Keratinocyte (primary cell): ENCODE measurements around a stretch of chr17.

DNA sequence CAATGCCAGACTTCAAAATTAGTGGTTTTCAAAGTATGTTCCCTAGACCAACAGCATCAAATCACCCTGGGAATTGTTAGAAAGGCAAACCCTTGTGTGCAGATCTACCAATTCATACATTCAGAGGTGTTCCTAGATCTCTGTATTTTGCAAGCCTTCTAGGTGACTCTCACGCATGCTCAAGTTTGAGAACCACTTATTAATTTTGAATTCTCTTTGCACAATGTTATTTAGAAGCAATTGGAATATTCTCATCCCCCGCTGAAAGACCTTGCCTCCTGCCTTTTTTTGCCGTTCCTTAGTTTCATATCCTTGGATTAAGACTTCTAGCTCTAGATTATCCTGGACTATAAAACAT, 82.7 kb downstream of the PCTP start:
CAGE:
- cytosol, long polyA minus RNA = no peak
- cytosol, long polyA plus RNA = no peak
- long polyA plus RNA = no peak
- nucleus, long polyA minus RNA = no peak
- nucleus, long polyA plus RNA = no peak

CAGE:
- cytosol, long polyA minus RNA = no peak
- cytosol, long polyA plus RNA = no peak
- long polyA plus RNA = no peak
- nucleus, long polyA minus RNA = no peak
- nucleus, long polyA plus RNA = no peak
Observed at GRCh38 chr17:56153655-56153873, 289 bp downstream of the ANKFN1 start.

GRCh38 chr17:56431798-56432194, 161.7 kb upstream of the NOG start:
CAGE:
- cytosol, long polyA minus RNA = no peak
- cytosol, long polyA plus RNA = no peak
- long polyA plus RNA = no peak
- nucleus, long polyA minus RNA = no peak
- nucleus, long polyA plus RNA = no peak

DNA sequence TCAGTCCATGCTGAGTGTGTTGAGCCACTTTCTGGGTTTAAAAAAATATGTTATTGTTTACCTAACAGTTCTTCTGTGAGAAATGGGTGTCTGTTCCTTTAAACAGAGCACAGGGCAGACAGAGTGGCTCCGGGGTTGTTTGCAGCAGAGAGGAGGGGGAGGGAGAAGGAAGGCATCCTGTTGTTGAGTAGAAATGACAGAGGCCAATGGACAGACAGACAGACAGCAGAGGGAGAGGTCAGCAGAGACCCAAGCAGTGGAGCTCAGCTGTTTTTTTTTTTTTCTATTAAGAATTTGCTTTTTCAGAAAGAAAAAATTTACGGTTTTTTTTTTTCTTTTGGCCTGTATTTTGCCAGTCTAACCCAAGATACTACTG, 78.9 kb downstream of the C17orf67 start:
CAGE:
- cytosol, long polyA minus RNA = no peak
- cytosol, long polyA plus RNA = no peak
- long polyA plus RNA = no peak
- nucleus, long polyA minus RNA = no peak
- nucleus, long polyA plus RNA = no peak

CAGE:
- cytosol, long polyA minus RNA = no peak
- cytosol, long polyA plus RNA = no peak
- long polyA plus RNA = no peak
- nucleus, long polyA minus RNA = start-site peak on the plus strand at chr17:56861889-56861980, 14 reads
- nucleus, long polyA plus RNA = no peak
Observed at GRCh38 chr17:56861646-56862346, 27.8 kb downstream of the DGKE start.

DNA sequence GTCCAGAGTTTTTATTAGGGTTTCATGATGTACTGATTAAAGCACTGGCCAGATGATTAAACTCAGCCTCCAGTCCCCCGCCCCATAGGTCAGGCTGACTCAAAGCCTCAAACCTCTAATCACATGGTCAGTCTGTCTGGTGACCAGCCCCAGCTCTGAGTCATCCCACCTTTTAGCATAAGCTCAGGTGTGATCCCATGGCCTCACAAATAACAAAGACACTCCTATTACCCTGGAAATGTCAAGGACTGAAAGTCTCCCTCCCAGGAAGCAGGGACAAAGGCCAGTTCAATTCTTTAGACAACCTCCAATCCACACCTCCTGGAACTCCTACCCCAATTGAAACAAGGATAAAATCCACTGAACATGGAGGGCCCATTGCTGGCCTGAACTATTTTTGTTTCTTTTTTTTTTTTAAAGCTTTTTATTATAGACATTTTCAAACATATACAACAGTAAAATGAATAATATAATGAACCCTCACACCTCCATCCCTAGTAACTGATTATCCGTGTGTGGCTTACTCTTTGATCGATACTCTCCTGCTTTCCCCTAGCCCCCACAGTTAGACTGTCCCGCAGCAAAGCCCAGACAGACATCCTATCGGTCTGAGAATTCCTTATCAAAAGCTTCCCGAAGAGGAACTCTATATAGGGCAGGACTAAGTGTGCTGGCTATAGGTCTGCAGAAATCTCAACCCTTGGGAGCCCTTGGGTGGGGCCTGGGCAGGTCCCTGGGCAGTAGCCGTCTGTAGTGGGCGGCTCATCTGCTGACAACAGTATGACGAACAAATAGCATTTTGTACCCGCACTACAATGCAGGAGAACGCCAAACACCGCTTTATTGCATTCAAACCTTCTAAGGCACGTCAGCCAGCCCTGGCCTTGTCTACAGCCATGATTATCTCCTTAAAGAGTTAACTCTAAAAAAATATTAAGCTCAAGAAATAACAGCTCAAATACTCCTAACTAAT, 25.5 kb downstream of the TRIM25 start:
CAGE:
- cytosol, long polyA minus RNA = no peak
- cytosol, long polyA plus RNA = no peak
- long polyA plus RNA = no peak
- nucleus, long polyA minus RNA = no peak
- nucleus, long polyA plus RNA = no peak

DNA sequence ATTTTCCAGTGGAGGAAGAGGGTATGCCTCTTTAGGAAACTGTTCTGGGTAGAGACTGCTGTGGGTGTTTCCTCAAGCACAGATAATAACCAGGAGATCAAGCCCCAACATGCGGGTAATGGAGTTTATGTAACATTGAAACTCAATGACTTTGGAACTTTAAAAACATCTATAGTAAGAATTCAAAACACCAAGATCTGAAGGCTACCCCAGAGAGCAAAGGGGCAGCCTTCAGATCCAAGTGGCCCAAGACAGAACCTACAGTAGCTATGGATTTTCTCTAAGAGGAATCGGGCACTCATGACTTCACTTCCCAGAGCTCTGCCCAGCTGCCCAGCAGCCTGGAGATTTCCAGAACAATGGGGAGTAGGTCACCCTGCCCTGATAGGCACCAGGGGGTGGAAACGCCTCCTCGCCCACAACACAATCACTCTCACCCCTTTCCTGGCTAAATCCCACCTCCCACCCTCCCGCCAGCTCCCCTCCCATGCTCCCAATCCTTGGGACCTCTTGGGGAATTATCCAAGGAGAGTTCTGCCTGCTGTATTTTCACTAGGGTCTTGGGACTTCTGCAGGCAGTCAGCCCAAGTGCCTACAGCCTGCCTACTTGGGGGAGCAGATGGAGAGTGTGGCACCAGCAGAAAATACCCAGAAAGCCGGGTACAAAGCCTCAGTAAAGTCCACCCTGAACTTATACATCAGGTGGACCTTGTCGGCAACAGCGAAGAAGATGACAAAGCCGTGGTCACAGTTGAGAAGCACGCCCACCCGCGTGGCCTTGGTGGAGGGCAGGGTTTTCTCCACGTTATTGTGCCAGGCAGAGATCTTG, 22.5 kb downstream of the TRIM25 start:
CAGE:
- cytosol, long polyA minus RNA = no peak
- cytosol, long polyA plus RNA = no peak
- long polyA plus RNA = no peak
- nucleus, long polyA minus RNA = no peak
- nucleus, long polyA plus RNA = no peak

GRCh38 chr17:56906013-56906574, 7.8 kb downstream of the TRIM25 start:
CAGE:
- cytosol, long polyA minus RNA = no peak
- cytosol, long polyA plus RNA = no peak
- long polyA plus RNA = no peak
- nucleus, long polyA minus RNA = no peak
- nucleus, long polyA plus RNA = no peak

DNA sequence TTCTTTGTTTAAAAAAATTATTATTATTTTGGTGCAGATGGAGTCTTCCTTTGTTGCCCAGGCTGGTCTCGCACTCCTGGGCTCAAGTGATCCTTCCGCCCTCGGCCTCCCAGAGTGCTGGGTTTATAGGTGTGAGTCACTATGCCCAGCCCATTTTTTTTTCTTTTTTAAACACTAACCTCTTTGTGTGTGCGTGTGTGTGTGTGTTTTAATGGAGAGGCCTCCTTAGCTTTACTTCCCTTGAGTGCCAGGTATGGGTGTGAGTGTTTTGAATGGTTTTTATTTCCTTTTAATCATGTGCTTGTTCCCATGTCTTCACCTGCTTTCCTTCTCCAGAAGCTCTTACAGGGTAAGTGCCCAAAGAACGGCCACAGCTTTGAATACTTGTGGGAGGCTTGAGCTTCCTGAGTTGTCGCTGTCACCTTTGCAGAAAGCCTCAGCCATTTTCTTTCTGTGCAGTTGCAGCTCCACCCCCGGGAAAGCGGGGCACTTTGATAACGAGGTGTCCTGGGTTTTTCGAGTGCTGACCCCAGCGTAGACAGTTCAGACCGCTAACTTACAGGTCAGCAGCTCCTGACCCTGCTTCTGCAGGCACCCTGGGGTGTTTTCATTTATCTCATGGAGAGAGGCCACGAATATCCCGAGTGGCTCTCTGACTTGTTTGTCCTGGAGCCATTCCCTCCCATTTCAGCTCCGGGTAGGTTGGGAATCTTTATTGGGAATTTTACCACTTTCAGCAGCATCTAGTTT, 22.6 kb downstream of the AKAP1 start:
CAGE:
- cytosol, long polyA minus RNA = no peak
- cytosol, long polyA plus RNA = no peak
- long polyA plus RNA = no peak
- nucleus, long polyA minus RNA = no peak
- nucleus, long polyA plus RNA = no peak

DNA sequence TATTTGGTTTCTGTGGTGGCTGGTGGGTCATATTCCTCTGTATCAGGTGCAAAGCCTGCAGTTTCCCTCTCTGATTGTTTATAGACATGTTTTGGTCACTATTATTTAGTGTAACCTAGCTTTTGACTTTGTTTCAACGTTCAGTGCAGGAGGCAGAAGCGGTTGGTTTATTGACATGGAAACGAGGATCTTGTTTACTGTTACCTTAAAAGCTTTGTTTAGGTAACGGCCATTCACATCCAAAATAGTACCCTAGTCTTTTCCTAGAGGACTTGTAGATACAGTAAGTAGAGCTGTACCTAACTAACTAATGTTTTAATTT, 3.5 kb downstream of the MSI2 start:
CAGE:
- cytosol, long polyA minus RNA = no peak
- cytosol, long polyA plus RNA = no peak
- long polyA plus RNA = no peak
- nucleus, long polyA minus RNA = no peak
- nucleus, long polyA plus RNA = no peak

DNA sequence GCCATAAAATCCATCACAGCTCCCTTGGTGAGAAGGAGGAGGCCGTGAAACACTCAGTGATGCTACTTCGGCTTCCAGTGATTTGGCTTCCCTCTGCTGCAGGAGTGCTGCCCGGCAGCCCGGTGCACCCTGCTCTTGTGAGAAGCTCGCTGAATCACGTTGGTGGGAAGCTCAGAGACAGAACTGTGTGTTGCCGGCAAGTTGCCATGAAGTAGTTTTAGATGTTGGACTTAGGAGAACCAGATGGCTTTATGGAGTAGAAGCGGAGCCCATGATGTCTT, 33.3 kb downstream of the MSI2 start:
CAGE:
- cytosol, long polyA minus RNA = no peak
- cytosol, long polyA plus RNA = no peak
- long polyA plus RNA = no peak
- nucleus, long polyA minus RNA = no peak
- nucleus, long polyA plus RNA = no peak

GRCh38 chr17:57311806-57312319, 55.5 kb downstream of the MSI2 start:
CAGE:
- cytosol, long polyA minus RNA = no peak
- cytosol, long polyA plus RNA = no peak
- long polyA plus RNA = no peak
- nucleus, long polyA minus RNA = no peak
- nucleus, long polyA plus RNA = no peak

DNA sequence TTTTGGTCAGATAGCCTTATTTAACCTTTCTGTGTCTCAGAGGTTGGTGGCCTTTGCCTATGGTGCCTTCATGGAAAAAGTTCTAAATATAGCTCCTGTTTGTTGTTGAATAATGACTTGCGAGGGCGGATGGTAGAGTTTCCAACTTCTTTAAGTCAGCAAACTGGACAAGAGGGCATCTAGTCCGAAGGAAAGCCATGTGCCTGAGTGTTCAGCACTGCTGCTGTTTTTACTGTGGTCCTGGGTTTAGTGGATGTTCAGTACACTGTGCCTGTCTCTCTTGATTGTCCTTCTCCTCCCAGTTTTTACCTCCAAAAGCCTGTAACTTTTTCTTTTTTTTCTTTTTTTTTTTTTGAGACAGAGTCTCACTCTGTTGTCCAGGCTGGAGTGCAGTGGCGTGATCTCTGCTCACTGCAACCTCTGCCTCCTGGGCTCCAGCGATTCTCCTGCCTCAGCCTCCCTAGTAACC, 73.7 kb downstream of the MSI2 start:
CAGE:
- cytosol, long polyA minus RNA = no peak
- cytosol, long polyA plus RNA = no peak
- long polyA plus RNA = no peak
- nucleus, long polyA minus RNA = no peak
- nucleus, long polyA plus RNA = no peak

DNA sequence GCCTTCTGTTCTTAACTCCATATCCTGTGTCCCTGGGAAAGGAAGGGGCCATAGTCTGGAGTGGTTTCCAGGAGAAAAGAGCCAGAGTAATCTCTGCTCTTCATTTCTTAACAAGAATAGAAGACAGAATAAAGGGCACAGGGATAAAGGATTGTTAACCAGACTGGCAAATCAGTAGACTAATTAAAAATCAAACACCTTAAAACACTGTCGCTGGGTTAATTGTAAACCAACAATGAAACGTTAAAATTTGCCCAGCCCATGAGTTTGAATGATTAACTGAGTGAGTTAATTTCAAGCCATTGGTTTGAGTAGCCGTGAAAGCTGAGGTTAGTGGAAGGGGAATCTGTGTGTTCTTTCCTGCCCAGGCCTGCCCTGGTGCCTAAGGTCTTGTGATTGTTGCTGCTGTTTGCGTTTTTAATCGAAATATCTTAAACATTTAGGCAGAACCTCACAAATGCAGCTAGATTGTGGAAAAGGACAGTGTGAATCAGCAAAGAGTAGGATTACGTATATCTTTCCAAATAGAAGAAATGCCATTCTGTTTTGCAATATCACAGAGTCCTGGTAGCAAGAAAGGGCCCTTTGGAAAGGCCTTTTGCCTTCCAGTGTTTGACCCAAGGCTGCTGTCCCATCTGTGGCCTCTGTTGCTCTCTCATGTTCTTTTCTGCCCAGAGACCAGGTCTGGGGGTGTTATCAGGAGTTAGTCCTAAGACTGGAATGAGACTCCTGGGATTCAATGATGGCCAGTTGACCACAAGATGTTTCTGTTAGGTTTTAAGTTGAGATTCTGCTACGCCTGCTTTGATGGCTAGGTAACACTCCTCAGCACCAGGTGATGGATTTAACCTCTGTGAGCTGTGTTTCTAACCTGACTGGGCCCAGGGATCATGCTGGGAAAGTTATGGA, 113.8 kb downstream of the MSI2 start:
CAGE:
- cytosol, long polyA minus RNA = no peak
- cytosol, long polyA plus RNA = no peak
- long polyA plus RNA = no peak
- nucleus, long polyA minus RNA = no peak
- nucleus, long polyA plus RNA = no peak

DNA sequence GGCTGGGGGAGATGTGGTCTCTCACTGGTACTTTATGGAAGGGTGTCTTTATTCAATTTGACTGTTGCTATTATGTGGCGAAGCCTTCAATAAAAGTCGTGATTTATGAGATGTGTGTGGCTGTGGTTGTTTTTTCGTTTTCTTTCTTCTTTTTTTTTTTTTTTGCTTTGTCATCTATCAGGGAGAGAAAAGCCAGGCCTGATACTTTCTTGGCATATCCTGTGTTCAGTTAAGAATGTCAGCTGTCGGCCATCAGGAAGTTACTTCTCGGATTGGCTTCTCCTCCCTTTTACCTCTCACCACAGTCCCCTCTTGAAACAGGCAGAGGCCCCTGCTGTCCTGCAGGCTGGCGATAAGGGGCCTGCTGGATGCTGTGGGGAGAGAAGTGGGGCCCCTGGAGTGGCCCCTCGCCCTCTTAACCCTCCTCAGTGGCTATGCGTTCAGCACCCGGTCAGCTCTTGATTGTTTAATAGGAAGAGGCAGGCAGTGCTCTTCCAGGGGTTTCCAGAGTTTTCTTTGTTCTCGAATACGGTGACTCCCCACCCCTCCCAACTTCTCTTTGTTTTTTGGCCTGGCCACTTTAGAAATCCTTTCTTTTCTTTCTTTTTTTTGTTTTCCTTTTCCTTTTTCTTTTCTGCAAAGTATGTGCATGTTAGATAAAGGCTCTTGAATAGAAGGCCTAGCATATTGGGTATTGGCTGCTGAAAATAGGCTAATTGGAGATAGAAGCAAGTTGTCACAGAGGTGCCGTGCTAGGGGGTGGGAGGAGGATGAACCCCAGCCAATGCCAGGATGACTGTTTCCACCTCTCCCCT, 123.2 kb downstream of the MSI2 start:
CAGE:
- cytosol, long polyA minus RNA = no peak
- cytosol, long polyA plus RNA = no peak
- long polyA plus RNA = no peak
- nucleus, long polyA minus RNA = no peak
- nucleus, long polyA plus RNA = no peak

GRCh38 chr17:57408978-57409627, 152.8 kb downstream of the MSI2 start:
CAGE:
- cytosol, long polyA minus RNA = no peak
- cytosol, long polyA plus RNA = no peak
- long polyA plus RNA = no peak
- nucleus, long polyA minus RNA = no peak
- nucleus, long polyA plus RNA = no peak

CAGE:
- cytosol, long polyA minus RNA = no peak
- cytosol, long polyA plus RNA = no peak
- long polyA plus RNA = no peak
- nucleus, long polyA minus RNA = no peak
- nucleus, long polyA plus RNA = no peak
Observed at GRCh38 chr17:57462985-57463711, 206.8 kb downstream of the MSI2 start.

GRCh38 chr17:57541795-57542386, 203.2 kb downstream of the CCDC182 start:
CAGE:
- cytosol, long polyA minus RNA = no peak
- cytosol, long polyA plus RNA = no peak
- long polyA plus RNA = no peak
- nucleus, long polyA minus RNA = no peak
- nucleus, long polyA plus RNA = no peak

DNA sequence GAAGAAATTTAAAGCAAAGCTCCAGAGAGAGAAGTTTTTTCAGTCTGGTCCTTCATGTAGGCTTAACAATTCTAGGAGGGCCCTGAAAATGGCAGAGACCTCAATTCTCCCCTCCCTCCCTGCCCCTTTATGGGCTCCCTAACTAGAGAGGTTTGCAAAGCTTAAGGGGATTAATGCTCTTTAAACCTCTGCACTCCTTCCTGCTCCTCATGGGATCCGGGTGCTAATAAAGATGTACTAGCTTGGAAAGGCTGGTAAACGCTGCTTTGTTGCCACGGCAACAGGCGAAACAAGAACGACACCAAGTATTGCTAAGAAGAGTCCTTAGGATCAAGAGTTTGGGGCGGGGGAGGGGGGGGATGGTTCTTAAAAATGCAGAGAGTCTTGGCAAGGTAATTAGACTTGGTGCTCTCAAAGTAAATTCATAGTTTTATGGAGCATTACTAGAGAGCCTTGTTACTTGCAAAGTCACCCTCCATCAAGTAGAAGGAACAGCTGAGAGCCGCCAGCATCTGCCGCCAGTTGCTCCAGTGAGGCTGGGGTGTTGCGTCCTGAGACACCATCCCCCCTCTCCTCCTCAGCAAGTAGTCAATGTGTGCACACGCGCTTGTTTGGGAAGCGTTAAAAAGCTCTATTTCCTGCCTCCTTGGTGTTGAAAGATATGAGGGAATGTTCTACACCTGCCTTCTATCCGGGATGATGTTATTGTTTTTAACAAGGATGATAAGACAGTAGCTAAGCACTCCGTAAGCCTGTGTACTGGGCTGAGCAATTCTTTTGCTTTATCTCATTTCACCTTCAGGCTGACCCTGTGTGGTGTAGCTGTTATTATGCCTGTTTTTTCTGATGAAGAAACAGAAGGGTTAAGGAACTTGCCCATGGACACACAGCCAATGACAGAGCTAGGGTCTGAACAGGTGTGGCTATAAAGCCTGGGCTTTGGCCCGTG, 190.9 kb downstream of the CCDC182 start:
CAGE:
- cytosol, long polyA minus RNA = no peak
- cytosol, long polyA plus RNA = no peak
- long polyA plus RNA = no peak
- nucleus, long polyA minus RNA = no peak
- nucleus, long polyA plus RNA = no peak

DNA sequence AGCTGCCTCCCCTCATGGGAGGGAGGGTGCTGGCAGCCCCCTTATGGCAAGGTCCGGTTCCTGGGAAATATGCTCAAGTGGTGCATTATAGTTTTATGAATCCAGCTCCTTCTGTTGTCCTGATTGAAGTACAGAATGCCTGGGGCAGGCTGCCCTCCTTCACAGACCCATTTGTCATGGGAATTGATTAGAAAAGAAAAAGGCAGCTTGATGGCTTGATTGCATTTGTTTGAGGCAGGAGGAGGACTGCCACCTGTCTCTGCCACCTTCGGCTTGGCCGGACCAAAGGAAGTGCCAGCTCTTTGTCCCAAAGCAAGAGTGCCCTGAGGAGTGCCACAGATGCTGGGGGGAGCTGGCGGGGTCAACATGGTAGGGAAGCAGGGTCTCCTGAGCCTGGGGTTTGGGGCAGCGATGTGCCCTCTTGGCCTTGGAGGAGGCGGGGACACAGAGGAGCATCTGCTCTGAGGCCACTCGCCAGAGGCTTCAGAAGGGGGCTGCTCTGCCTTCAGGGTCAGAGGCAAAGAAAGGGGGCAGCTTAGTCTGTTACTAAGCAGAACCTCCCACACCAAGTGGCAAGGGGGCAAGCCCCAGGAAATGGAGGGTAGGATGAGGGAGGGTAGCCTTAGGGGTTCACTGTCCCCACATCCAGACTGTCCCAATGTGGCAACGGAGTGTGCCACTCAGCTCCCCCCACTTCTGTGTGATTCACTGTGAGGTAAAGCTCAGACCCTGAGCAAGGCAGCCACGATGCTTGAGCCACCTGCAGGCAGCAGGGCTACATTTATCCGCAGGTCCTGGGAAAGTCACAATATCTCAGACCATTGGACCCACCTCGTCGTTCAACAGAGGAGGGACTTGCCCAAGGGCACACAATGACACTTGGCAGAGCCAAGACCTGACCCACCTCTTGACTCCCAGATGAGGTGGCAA, 18.3 kb downstream of the CCDC182 start:
CAGE:
- cytosol, long polyA minus RNA = no peak
- cytosol, long polyA plus RNA = no peak
- long polyA plus RNA = no peak
- nucleus, long polyA minus RNA = no peak
- nucleus, long polyA plus RNA = no peak